HepG2 (cell line): Measurements from ENCODE around the gene FRG2C.

GRCh38 chr3:75502042-75502497 lies 162.1 kb upstream of the FRG2C start:
- RRBS, 2 experiments: no CpG with 5 or more reads among the region's 7 CpGs
CAGE:
- cytosol, long polyA minus RNA: no peak
- cytosol, long polyA plus RNA: no peak
- long polyA plus RNA: no peak
- nucleus, long polyA minus RNA: no peak
- nucleus, long polyA plus RNA: no peak

- RRBS, 2 experiments: no CpG with 5 or more reads among the region's 9 CpGs
CAGE:
- cytosol, long polyA minus RNA: no peak
- cytosol, long polyA plus RNA: no peak
- long polyA plus RNA: no peak
- nucleus, long polyA minus RNA: no peak
- nucleus, long polyA plus RNA: no peak
Measured at GRCh38 chr3:75575255-75575533, 88.9 kb upstream of the FRG2C start.

- RRBS, 2 experiments: no CpG with 5 or more reads among the region's 6 CpGs
CAGE:
- cytosol, long polyA minus RNA: no peak
- cytosol, long polyA plus RNA: no peak
- long polyA plus RNA: no peak
- nucleus, long polyA minus RNA: no peak
- nucleus, long polyA plus RNA: no peak
Measured at GRCh38 chr3:75664137-75664491, at the start of gene FRG2C. TSS of gene FRG2C (plus strand) at chr3:75664328.

DNA sequence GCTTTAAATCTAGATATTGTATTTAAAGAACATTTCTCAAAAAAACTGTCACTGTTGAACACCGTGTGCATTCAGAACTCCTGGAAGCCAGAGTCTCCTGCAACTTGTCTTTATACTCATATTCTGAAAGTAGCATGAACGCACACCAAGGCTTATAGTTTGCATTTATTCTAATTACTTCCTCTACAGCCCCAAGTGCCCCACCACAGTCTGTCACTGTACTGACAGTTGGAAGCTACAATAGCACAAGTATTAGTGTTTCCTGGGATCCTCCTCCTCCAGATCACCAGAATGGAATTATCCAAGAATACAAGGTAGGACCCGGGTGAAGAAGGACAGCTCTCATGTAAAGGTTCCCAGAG lies 537.4 kb downstream of the ROBO2 start:
- RRBS, 2 experiments: no CpG with 5 or more reads among the region's 3 CpGs
CAGE:
- cytosol, long polyA minus RNA: no peak
- cytosol, long polyA plus RNA: no peak
- long polyA plus RNA: no peak
- nucleus, long polyA minus RNA: no peak
- nucleus, long polyA plus RNA: no peak

GRCh38 chr3:78796790-78797281 lies 971.0 kb downstream of the ROBO1 start:
- RRBS, 2 experiments: no CpG with 5 or more reads among the region's 3 CpGs
CAGE:
- cytosol, long polyA minus RNA: no peak
- cytosol, long polyA plus RNA: no peak
- long polyA plus RNA: no peak
- nucleus, long polyA minus RNA: no peak
- nucleus, long polyA plus RNA: no peak

DNA sequence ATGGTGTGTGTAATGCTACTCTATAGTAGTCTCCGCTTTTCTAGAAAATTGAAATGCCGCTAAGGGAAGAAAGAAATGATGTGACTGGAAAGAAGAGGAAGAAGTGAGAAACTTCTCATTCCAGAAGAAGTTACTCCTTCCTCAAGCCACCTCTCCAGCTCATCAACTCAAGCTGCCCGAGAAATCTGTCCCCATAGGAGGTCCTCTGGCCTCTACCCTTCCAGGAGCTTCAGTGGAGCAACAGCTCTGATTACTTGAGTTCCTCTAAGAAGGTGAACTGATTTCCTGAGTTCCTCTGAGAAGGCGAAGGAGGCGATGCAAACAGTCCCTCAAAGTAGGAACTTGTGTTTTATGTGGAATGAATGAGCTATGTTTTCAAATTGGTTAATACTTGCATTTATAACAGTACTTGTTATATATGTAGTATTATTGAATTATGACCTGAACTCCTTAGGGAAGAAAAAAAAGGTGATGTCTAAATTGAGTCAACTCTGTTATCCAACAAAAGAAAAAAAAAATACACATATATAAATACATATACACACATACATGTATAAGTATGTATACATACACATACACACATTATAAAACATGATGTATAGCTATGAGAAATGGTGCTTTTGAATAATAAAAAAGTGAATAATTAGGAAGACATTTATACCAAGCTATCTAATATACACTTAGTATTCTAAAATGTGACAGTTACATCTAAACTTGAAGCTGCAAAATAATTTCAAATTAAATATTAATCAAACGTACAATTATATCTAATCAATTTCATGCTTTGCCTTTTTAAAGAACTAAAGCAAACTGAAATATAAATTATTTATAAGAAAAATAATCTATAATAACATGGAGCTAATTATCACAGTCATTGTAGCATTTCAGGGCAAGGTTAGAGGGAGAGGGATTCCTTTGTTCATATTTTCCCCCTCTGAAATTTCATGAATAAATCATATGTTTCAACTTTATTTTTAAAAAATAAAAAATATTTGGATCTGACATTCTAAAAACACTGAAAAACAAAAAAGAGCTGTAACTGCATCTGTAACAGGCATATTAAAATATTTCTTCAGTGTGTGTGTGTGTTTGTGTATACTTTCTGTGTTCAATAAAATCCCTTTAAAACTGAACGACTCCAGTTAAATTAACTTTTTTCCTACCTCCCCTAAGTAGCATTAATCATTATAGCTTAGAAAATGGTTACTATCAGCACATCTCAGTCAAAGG lies 843.9 kb downstream of the ROBO1 start:
- RRBS, 2 experiments: no CpG with 5 or more reads among the region's 7 CpGs
CAGE:
- cytosol, long polyA minus RNA: start-site peak on the minus strand centred at position 823 of the sequence, 64 bp wide, 8 reads
- cytosol, long polyA plus RNA: no peak
- long polyA plus RNA: no peak
- nucleus, long polyA minus RNA: start-site peak on the minus strand centred at position 570 of the sequence, 75 bp wide, 22 reads; start-site peak on the minus strand centred at position 693 of the sequence, 50 bp wide, 22 reads; start-site peak on the minus strand centred at position 858 of the sequence, 102 bp wide, 37 reads
- nucleus, long polyA plus RNA: no peak

GRCh38 chr3:80733442-80734239 lies 965.8 kb upstream of the ROBO1 start:
- RRBS, 2 experiments: no CpG with 5 or more reads among the region's 5 CpGs
CAGE:
- cytosol, long polyA minus RNA: no peak
- cytosol, long polyA plus RNA: no peak
- long polyA plus RNA: no peak
- nucleus, long polyA minus RNA: no peak
- nucleus, long polyA plus RNA: no peak

DNA sequence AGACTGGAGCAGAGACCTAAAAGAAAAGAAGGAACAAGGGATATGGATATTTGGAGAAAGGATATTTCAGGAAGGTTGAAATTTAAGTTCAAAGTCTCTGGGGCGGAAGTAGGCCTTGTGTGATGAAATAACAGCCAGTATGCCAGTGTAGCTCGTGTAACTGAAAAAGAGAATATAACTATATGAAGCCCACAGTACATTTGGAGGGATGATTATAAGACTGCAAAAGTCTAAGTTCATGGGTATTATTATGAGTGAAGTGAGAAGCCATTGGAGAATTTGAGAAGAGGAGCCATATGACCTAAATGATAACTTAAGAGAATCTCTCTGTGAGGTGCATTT lies 766.6 kb downstream of the GBE1 start:
- RRBS, 2 experiments: no CpG with 5 or more reads among the region's 2 CpGs
CAGE:
- cytosol, long polyA minus RNA: no peak
- cytosol, long polyA plus RNA: no peak
- long polyA plus RNA: no peak
- nucleus, long polyA minus RNA: no peak
- nucleus, long polyA plus RNA: no peak

DNA sequence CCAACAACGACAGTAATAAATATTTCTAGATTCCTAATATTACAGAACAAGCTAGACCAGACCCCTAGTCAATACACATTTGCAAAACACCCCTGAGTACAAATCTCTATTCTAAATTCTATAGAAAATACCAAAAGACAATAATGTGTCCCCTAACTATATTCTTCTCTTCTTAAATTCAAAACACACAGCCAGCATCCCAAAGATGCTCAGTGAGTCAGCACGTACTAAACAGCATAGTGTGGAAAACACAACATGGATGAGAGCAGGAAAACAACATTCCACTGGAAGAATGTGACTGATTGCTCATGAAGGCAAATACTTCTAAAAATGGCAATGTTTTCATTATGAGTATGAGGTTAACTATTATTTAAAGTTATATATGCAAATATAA lies 18.5 kb downstream of the GBE1 start:
- RRBS, 2 experiments: no CpG with 5 or more reads among the region's 2 CpGs
CAGE:
- cytosol, long polyA minus RNA: no peak
- cytosol, long polyA plus RNA: no peak
- long polyA plus RNA: no peak
- nucleus, long polyA minus RNA: no peak
- nucleus, long polyA plus RNA: no peak

GRCh38 chr3:82354079-82354668 lies 592.7 kb upstream of the GBE1 start:
- RRBS, 2 experiments: no CpG with 5 or more reads among the region's 4 CpGs
CAGE:
- cytosol, long polyA minus RNA: no peak
- cytosol, long polyA plus RNA: no peak
- long polyA plus RNA: no peak
- nucleus, long polyA minus RNA: no peak
- nucleus, long polyA plus RNA: no peak

- RRBS, 2 experiments: no CpG with 5 or more reads among the region's 3 CpGs
CAGE:
- cytosol, long polyA minus RNA: no peak
- cytosol, long polyA plus RNA: no peak
- long polyA plus RNA: no peak
- nucleus, long polyA minus RNA: no peak
- nucleus, long polyA plus RNA: no peak
Measured at GRCh38 chr3:86793659-86794409, 197.1 kb downstream of the VGLL3 start.

DNA sequence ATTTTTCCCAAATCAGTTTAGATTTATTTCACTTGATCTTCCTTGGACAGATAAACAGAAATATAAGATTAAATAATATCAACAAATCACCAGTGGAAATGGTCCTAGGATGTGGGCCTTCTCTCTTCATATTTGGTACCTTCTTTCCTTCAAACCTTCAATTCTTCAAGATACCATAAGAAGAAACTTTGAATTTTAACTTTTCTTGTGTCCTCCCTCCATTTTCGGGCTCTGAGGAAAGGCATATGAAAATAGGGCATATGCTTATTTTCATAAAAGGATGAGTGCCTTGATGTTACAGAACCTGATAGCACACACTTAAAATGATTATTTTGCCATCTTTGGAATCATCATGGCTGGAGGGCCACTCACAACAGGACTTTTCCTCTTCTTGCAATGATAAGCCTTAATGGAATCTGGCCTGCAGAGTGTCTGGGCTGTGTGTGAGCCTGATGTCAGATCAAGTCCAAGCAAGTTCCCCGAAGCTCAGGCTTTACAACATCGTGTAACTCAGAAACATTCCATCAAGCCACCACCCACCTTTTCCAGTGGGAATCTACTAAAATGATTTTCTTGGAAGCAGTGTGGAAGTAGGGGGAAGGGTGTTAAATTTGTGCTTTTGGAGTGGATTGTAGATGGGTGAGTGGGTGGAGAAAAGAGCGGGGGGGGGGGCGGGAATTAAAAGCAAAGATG lies 53.9 kb downstream of the VGLL3 start:
- RRBS, 2 experiments: no CpG with 5 or more reads among the region's 5 CpGs
CAGE:
- cytosol, long polyA minus RNA: no peak
- cytosol, long polyA plus RNA: no peak
- long polyA plus RNA: no peak
- nucleus, long polyA minus RNA: no peak
- nucleus, long polyA plus RNA: no peak

DNA sequence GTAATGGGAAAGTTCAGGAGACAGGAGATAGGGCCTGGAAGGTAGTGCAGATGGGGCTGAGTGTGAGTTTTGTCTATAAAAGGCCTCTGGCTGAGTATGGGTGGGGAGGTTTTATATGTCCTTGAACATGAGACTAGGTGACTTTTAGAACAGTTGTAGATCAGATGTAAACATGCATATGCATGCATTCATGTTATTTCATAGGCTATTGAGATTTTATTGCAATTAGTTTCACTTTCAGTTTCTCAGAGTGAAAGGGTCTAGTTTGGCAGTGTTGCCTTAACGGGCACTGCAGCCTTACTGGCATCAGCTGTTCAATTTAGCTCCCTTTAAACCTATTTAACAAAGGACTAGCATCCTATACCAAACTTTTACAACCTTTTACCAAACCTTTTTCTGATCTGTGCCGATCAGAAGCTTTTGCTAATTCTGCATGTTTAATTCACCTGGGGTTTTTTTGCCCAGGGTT lies 27.0 kb downstream of the CGGBP1 start:
- RRBS, 2 experiments: no CpG with 5 or more reads among the region's 2 CpGs
CAGE:
- cytosol, long polyA minus RNA: no peak
- cytosol, long polyA plus RNA: no peak
- long polyA plus RNA: no peak
- nucleus, long polyA minus RNA: no peak
- nucleus, long polyA plus RNA: no peak

DNA sequence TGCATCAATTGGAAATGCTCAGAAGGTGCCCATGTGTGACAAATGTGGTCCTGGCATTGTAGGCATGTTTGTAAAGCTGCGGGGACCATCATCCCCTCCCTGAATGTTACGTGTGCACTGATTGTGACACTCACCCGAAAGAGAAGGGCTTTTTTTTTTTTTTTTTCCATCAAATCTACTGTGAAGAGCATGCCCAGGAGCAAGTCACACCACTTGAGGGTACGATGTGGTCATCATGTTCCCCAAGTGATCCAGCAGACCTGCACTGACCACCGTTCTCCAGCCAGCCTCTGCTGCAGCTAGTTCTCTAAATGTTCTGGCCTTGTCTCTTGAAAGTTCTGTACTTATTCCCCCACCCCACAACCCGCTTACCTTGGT lies 19.8 kb downstream of the ST3GAL6 start:
- RRBS, 2 experiments: no CpG with 5 or more reads among the region's 6 CpGs
CAGE:
- cytosol, long polyA minus RNA: no peak
- cytosol, long polyA plus RNA: no peak
- long polyA plus RNA: no peak
- nucleus, long polyA minus RNA: no peak
- nucleus, long polyA plus RNA: no peak

GRCh38 chr3:98785019-98785686 lies 22.0 kb downstream of the ST3GAL6 start:
- RRBS, 2 experiments: no CpG with 5 or more reads among the region's 1 CpG
CAGE:
- cytosol, long polyA minus RNA: no peak
- cytosol, long polyA plus RNA: no peak
- long polyA plus RNA: no peak
- nucleus, long polyA minus RNA: no peak
- nucleus, long polyA plus RNA: no peak

DNA sequence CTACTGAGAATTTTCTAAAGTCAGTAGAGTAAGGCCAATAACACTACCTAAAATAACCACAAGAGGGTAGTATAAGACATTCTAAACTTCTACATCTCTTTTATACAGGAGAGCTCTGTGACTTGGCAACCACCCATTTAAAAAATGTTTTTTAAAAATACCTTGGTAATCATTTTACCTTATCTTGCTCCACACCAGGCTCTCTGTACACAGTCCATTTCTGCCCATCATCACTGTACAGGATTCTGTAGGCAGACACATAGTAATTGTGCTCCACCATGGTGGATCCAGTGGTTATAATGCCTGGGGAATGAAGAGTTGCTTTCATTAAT lies 54.4 kb downstream of the ST3GAL6 start:
CAGE:
- cytosol, long polyA minus RNA: no peak
- cytosol, long polyA plus RNA: no peak
- long polyA plus RNA: no peak
- nucleus, long polyA minus RNA: no peak
- nucleus, long polyA plus RNA: no peak

DNA sequence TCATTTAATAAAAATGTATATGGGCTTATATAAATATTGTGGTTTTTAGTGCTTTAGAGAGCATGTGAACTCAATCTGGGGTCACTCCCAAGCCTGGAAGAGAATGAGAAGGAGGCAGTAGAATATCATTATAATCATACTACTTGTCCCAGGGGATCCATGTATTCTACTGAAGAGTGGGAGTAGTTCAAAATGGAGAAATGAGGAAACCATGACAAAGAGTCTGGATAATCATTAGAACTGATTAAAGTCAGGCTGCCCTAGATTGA lies 60.3 kb upstream of the DCBLD2 start:
CAGE:
- cytosol, long polyA minus RNA: no peak
- cytosol, long polyA plus RNA: no peak
- long polyA plus RNA: no peak
- nucleus, long polyA minus RNA: no peak
- nucleus, long polyA plus RNA: no peak

- RRBS, 2 experiments: 0% methylated on average over 4 of the region's 24 CpGs; no CpG with 5 or more reads in 1 of the 2 experiments
CAGE:
- cytosol, long polyA minus RNA: no peak
- cytosol, long polyA plus RNA: no peak
- long polyA plus RNA: no peak
- nucleus, long polyA minus RNA: no peak
- nucleus, long polyA plus RNA: no peak
Measured at GRCh38 chr3:99637377-99638181, 815 bp upstream of the COL8A1 start.

DNA sequence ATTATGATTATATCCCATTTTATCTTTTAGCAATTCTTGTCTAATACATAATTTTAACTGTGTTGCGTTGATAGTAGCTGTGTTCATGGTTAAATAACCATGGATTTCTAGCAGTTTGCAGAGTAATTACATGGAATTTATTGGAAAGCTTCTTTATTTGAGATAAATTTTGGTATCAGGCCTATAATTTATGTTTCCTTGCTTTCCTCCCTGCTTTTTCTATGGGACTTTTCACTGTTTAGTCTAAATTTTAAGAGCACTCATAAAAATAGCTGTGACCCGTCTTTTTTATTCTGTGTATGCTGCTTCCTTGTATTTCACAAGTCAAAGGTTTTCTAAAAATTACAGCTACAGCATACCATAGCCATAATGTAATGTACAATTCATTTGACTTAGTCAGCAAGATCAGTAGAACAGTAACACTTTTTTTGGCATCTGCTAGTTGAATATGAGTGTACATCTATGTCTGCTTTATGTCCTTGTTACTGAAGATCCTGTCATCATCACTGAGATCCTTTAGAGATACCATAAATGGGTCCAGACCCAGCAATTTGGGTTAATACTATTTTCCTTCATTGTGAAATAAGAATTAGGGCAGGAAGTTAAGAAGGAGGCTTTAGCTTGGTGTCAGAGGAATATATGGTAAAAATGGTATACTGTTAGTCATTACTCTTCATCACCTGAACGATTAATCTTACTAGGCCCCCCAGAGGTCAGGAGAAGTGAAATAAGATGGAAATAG lies 42.1 kb downstream of the CMSS1 start:
- RRBS, 2 experiments: no CpG with 5 or more reads among the region's 3 CpGs
CAGE:
- cytosol, long polyA minus RNA: no peak
- cytosol, long polyA plus RNA: no peak
- long polyA plus RNA: no peak
- nucleus, long polyA minus RNA: no peak
- nucleus, long polyA plus RNA: no peak

- RRBS, 2 experiments: no CpG with 5 or more reads among the region's 7 CpGs
CAGE:
- cytosol, long polyA minus RNA: no peak
- cytosol, long polyA plus RNA: no peak
- long polyA plus RNA: no peak
- nucleus, long polyA minus RNA: no peak
- nucleus, long polyA plus RNA: no peak
Measured at GRCh38 chr3:99862869-99863736, 45.4 kb downstream of the CMSS1 start.